ENCODE measurements around a stretch of chr1.

- PRO-cap, result no peak
Observed at GRCh38 chr1:115098755-115099023, 9.4 kb upstream of the TSPAN2 start.

GRCh38 chr1:115266521-115267161, 71.4 kb downstream of the NGF start:
- PRO-cap, result no peak

GRCh38 chr1:115431981-115432561, 94.0 kb upstream of the NGF start:
- PRO-cap, result no peak

GRCh38 chr1:115748326-115748784, 20.2 kb downstream of the CASQ2 start:
- PRO-cap, result unidirectional peak, plus-strand start at chr1:115748615

DNA sequence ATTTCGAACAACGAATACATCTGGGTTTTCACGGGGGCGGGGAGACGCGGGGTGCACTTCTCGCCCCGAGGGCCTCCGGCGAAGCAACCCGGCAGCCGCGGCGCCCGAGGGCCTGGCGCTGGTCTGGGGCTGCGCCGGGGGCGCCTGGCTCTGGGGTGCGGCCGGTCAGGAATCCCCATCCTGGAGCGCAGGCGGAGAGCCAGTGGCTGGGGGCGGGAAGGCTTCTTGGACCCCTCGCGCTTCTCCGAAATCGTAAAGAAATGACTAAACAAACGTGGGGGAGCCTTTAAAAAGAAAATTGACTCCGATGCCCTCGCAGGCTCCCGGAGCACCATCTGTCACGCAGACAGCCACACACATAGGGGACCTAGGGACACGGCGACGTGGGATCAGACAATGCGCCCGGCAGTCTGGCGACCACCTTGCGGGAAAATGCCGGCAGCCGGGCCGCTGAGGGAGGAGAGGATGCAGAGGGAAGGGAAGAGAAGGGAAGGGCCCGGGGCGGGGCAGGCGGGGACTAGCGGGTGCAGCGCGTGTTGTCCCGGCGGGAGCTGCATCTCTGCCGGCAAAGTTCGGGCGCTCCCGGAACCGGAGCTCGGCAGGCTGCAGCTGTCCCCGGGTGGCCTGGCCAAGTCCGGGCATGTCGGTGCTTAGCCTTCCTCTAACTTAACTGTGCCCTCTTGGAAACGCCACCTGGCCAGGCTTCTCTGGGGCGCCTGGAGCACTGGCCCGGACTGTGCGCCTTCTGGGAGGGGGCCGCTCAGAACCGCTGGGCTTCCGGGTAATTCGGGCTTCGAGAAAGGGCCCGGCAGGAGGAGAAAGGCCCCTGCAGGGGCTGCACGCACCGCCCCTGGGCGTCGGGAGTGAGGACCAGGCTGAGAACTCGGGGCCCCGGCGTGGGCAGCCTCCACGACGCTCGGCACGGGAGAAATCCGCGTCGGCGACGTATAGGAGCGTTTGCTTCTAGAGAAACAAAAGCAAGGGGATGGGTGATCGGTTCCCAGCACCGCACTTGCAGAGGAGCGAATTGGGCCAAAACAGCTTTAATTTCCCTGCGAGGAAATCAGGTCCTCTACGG, 1.8 kb downstream of the NHLH2 start:
- PRO-cap, result no peak

- PRO-cap, result no peak
Observed at GRCh38 chr1:115924657-115925292, 51.5 kb upstream of the SLC22A15 start.

- PRO-cap, result no peak
Observed at GRCh38 chr1:116006388-116007162, 30.3 kb downstream of the SLC22A15 start.

- PRO-cap, result no peak
Observed at GRCh38 chr1:116023312-116024280, 47.3 kb downstream of the SLC22A15 start.

GRCh38 chr1:116167625-116168295, 56.6 kb downstream of the MAB21L3 start:
- PRO-cap, result no peak

DNA sequence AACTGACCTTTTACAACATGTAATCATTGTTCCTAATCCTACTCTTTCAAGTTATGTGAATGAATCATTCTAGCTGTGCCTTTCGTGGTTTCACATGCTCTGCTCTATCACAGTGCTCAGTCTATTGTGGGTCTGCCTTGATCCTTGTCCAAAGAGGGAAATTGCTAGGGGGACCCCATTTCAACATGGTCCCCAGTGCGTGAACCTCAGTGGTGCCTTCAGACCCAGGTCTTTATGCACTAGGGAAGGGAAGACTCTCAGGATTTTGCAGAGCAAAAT, 118.1 kb upstream of the ATP1A1 start:
- PRO-cap, result no peak

GRCh38 chr1:116373734-116374347, 797 bp downstream of the ATP1A1 start:
- PRO-cap, result bidirectional peak, plus-strand start at chr1:116374039, minus-strand start at chr1:116373955; bidirectional peak, plus-strand start at chr1:116374306, minus-strand start at chr1:116374160

- PRO-cap, result no peak
Observed at GRCh38 chr1:116390495-116391051, 17.5 kb downstream of the ATP1A1 start.

GRCh38 chr1:116399404-116400511, 26.7 kb downstream of the ATP1A1 start:
- PRO-cap, result no peak

- PRO-cap, result no peak
Observed at GRCh38 chr1:116400588-116401297, 27.7 kb downstream of the ATP1A1 start.

DNA sequence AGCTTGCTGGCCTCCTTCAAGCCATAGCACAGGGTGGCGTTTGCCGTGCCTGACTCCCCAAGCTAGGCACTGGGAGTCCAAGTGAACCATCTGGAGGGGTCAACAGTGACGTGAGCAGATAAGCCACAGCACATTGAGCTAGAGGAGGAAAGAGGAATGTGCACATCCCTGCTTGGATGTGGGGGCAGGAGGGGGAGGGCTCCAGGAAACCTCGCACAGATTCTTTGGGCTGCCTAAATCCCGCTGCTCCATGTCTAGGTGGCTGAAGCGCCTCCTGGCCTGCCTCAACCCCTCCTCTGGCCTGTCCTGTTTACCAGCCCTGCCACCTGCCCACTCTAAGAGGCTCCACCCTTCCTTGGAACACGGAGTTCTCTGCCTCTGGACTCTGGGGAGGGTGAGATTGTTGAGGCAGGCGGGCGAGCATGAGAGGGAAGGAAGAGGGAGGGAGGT, 86.9 kb downstream of the CD58 start:
- PRO-cap, result no peak

GRCh38 chr1:116514856-116516088, 55.6 kb downstream of the CD58 start:
- PRO-cap, result no peak

DNA sequence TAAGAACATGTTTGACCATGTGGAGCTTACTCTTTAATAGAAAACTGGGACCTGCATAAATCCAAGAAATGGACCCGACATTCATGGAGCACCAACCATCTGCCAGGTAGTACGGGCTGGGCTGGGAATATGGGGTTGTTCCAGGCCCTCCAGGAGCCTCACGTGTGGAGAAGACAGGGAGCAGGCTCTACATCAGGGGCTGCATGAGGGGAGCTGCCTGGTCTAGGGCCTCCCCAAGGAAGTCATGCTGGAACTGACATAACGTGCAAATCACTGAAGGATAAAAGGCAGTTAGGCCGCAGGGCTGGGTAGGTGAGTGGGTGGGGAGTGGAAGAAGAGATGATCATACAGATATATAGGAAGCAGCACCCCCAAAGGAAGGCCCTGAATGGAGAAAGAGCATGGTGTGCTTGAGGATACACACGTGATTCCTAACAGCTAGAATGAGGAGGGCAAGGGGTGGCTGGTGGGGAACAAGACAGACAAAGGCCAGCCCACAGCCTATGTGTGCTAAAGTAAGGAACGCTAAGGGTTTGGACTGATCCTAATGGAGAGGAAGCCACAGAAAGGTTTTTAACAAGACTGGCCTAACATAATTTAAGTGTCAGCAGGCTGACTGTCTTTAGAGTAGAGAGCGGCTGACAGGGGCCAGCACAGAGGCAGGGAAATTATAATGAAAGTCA, 26.0 kb downstream of the CD58 start:
- PRO-cap, result no peak

DNA sequence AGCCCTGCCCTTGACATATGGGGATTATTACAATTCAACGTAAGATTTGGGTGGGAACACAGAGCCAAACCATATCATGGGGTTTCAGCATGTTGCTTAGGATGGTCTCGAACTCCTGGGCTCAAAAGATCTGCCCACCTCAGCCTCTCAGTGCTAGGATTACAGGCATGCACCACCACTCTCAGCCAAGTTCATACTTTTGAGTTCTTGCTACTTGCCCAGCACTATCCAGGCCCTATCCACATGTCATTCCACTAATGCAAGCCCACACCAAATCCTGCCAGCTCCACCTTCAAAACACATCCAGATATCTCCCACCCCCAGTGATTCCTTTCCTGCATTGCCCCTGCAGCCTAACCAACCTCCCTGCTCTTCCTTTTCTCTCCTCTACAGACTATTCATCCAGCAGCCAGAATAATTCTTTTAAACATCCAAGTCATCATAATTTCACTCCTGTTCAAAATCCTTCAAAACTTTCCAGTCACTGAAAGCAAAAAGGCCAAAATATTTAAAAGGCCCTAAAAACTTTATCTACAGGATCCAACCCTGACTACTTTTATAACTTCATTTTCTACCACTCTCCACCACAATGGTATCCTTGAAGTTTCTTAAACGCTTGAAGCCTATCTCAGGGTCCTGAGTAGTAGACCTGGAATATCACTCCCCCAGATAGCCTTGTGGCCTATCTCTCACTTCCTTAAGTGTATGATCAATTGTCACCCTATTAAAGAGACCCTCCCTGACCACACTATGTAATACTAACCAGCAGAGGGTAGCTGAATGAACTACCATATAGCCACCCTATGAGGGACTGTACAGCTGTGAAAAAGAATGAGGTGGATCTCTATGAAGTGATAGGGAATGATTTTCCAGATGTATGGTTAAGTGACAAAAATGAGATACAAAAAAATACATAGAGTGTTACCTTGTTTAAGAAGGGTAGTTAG, 5.8 kb downstream of the CD58 start:
- PRO-cap, result no peak

DNA sequence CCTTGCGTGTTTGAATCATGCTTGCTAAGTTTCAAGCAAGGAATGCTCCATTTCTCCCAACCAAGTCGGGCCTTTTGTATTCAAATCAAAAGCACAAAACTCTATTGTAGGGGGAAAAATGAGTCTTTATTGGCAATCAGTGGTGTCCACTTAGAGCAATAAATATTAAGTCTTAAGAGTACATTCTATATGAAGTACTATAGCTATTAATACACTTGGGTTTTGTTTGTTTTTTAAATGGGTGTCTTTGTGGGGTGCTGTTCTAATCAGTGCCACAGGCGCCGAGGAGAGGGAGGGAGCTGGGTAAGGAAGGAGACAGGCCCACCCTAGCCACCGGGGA, 704 bp upstream of the PTGFRN start:
- PRO-cap, result no peak

- PRO-cap, result no peak
Observed at GRCh38 chr1:117093833-117094827, 27.4 kb downstream of the TRIM45 start.